Colic lymph node (tissue), 1 donor: ENCODE measurements around the genes OR13A1, MSMB, GDF2, NPY4R2 and AGAP6.

DNA sequence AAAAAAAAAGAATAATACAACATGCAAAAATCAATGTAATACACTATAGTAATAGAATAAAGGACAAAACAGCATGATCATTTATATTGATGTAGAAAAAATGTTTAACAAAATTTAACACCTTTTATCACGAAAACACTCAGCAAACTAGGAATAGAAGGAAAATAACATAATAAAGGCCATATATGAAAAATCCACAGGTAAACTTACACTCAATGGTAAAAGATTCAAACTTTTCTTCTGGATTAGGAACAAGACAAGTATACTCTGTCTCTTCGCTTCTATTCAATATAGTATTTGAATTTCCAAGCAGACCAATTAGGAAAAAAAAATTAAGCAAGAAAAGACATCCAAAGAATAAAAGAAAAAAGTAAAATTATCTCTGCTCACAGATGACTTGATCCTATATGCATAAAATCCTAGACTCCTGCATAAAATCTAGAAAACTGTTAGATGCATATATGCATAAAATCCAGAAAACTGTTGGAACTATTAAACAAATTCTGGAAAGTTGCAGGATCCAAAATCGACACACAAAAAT, at the start of gene OR13A1:
TSS of gene OR13A1 (minus strand) at position 295 of the 541 bp plus-strand sequence.
- PRO-cap, result no peak

DNA sequence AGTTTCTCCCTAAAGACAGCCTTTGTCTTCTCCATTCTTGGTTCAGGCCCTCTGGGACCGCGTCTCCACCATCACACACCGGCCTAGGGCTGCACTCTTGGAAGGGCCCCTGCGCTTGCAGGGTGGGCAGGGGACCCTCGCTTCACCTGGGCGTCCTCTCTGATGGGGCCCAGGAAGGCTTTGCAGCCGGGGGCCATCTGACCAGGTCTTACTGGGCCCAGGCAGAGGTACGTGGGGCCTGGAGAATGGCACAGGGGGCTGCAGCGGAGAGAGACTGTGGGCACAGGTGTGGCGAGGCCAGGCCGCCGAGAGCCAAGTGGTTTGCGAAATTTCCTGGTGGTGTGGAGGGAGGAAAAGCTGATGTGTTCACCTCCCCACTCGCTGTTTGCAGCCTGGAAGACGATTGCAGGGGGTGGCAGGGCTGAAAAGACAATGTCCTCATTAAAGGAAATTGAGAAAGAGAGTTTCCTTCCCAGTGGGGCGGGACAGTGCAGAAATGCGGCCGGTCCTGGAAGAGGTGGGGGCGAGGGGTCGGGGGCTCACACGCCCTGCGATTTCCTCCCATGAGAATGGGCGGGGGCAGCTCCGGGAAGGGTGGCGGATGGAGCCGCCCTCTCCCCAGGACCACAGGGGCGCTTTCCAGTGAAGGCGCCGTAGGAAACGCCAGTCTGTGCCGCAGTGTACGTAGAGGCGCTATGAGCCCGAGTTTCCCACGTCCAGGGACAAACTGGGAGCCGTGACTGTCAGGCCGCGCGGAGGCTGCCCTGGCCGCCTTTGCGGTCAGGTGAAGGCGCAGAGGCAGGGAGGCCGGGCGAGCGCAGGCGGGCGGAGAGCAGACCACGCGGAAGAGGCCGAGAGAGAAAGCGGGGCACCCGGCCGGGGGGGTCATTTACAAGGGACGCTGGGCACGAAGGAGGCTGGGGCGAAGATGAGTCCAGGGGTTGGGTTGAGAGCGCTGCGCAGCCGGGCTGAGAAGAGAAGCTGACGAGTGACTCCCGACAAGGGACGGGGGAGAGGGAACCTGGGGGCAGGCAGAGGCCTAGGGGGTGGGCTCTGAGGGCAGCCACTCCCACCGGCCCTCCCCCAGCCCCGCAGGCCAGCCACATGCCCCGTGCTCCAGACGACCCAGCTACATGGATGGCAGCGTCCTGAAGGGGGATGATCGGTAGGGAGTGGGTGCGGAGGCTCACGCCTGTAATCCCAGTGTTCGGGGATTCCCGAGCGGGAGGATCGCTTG, 44.8 kb downstream of the ALOX5 start:
- PRO-cap, result bidirectional peak, plus-strand start at position 642 of the sequence, minus-strand start at position 318 of the sequence; bidirectional peak, plus-strand start at position 1,105 of the sequence, minus-strand start at position 994 of the sequence

DNA sequence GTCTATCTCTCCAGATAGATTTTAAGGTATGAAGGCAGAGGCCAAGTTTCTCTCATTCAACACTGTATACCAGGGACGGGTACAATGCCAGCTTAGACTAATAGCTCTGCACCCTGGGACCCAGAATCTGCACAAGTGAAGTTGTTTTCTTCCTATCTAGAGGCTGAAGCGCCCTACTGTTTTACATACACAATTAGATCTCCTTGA, 929 bp upstream of the TIMM23 start:
- PRO-cap, result no peak

- PRO-cap, result no peak
Observed at GRCh38 chr10:45993763-45994091, 21.4 kb downstream of the TIMM23 start.

- PRO-cap, result no peak
Observed at GRCh38 chr10:46045998-46046744, at the start of gene MSMB. Gene MSMB (minus strand): TSS chr10:46046269.

- PRO-cap, result no peak
Observed at GRCh38 chr10:46052483-46052859, 6.4 kb upstream of the MSMB start.

DNA sequence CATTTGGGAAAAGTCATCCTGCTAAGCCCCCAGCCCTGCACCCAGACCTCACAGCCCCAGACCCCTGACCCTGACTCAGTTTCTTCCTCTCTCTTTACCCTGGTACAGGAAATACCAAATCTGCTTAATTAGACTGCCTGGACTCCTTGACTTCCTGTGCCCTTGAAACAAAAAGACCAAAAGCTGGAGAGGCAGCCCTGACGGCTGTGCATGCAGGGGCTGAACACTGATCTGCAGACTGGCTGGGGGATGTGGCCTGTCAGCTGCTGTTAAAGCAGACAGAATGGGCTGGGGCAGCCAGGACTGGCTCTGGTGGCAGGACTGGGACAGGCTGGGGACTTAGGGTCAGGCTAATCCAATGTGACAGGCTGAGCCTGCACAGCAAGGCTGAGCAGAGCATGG, 14.8 kb upstream of the ANTXRL start:
- PRO-cap, result no peak

GRCh38 chr10:46786493-46787624, 124.4 kb upstream of the PTPN20 start:
- PRO-cap, result bidirectional peak, plus-strand start at chr10:46786899, minus-strand start at chr10:46786802

DNA sequence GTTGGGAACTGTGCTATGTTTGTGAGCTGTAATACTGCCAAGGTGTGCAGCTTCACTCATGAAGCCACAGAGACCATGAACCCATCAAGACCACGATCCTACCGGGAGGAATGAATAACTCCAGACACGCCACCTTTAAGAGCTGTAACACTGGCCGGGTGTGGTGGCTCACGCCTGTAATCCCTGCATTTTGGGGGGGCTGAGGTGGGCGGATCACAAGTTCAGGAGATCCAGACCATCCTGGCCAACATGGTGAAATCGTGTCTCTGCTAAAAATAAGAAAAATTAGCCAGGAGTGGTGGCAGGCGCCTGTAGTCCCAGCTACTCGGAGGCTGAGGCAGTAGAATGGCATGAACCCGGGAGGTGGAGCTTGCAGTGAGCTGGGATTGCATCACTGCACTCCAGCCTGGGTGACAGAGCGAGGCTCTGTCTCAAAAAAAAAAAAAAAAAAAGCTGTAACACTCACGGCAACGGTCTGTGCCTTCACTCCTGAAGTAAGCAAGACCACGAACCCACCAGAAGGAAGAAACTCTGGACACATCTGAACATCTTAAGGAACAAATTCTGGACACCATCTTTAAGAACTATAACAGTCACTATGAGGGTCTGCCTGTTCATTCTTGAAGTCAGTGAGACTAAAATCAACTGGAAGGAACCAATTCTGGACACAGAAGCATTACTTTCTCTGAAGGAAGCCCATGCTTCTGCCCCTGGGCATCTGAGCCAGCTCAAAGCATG, 132.7 kb upstream of the GDF10 start:
- PRO-cap, result no peak

DNA sequence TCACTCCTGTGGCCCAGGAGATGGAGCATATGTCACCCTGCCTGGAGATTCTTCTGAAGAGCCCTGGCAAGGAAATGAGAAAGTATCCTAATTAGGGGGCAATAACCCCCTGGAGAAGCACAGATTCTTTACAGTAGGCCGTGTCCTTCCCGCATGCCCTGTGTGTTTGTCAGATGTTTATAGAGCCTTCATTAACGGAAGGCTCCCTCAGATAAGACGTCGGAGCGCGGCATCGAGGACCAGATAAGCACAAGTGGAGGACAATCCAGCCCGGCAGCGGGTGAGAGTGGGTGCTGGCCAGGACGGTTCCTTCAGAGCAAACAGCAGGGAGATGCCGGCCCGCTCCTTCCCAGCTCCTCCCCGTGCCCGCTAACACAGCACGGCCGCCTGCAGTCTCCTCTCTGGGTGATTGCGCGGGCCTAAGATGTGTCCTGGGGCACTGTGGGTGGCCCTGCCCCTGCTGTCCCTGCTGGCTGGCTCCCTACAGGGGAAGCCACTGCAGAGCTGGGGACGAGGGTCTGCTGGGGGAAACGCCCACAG, at the start of gene GDF2:
TSS of gene GDF2 (plus strand) at position 210 of the 540 bp plus-strand sequence.
- PRO-cap, result no peak

- PRO-cap, result bidirectional peak, plus-strand start at chr10:47553572, minus-strand start at chr10:47553490
Observed at GRCh38 chr10:47552797-47553763, 29.6 kb upstream of the AGAP9 start.

- PRO-cap, result no peak
Observed at GRCh38 chr10:47673108-47673459, 90.3 kb downstream of the SYT15B start.

GRCh38 chr10:47918594-47918819, at the start of gene NPY4R2:
Gene NPY4R2 (plus strand): TSS chr10:47918662.
- PRO-cap, result no peak

DNA sequence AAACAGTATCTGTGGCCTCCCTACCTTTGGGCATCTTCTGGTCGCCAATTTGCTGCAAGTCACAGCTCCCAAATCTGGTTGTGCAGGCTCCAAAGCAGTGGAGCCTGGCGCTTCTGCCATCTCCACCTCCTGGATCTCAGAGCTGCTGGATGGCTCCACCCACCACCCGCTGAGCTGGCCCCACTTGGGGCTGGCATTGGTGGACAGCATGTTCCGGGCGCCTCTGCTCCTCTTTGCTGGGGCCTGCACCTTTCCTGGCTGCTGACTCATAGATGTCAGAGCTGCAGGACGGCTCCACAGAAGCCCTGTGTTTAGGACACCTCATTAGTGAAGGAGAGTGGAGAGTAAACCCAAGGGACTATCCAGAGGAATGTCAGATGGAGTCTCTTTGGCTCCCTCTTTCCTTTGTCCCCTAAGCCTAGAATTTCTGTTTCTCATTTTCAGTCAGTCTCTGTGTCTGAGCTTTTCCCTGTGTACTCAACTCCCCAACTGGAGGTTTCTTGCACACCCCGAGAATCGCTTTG, 27.4 kb downstream of the MAPK8 start:
- PRO-cap, result no peak

- PRO-cap, result no peak
Observed at GRCh38 chr10:48369473-48369971, 63.0 kb downstream of the MAPK8 start.

DNA sequence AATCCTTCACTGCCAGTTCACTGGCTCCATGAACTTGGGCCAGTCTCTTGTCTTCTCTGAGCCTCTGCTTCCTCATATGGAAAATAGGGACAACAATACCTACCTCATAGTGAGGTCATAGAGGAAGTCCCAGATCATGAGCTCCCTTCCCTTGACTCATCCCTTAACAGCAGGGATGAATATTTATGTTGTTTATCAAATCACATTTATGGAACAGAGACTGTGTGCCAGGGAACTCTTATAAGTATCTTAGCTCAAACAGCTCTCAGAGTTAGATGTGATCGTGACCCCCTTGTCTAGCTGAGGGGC, 20.2 kb upstream of the ARHGAP22 start:
- PRO-cap, result no peak

DNA sequence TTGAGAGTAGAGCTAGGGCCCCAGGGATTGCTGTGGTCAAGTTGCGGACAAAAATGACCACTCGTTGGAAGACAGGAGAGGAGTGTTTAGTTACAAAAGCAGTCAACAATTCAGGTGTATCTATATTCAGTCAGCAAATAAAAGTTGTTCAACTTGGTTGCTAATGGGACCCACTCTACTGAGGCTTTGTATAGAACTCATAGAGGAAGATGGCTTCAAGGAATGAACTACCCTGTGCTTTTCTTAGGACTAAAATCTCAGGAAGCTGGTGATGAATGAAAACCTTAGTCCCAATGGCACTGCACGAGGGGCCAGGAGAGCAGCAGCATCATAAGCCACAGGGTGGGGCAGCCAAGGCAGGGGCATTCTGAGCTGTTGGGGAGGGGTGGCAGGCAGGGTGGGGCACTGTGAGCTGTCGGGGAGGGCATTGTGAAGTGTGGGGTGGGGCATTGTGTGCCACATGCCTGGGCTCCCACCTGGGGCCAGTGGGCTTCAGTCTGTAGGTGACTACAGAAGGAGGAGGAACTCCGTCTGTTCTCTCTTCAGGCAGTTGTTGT, at the start of gene AGAP6:
TSS of gene AGAP6 (plus strand) at position 533 of the 557 bp plus-strand sequence.
- PRO-cap, result no peak

GRCh38 chr10:50325215-50326082, 74.1 kb upstream of the ASAH2 start:
- PRO-cap, result no peak

DNA sequence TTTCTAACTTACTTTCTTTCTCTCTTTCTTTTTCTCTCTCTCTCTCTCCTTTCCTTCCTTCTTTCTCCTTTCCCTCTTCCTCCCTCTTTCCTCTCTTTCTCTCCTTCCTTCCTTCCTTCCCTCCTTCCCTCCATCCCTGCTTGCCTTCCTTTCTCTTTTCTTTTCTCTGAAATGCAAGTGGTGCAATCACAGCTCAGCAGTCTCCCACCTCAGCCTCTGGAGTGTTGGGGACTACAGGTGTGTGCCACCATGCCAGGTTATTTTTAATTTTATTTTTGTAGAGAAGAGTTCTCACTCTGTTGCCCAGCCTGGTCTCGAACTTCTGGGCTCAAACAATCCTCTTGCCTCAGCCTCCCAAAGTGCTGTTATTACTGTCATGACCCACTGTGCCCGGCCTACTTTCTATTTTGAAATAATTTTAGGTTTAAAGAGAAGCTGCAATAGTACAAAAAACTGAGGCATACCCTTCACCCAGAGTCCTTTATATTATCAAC, 133.1 kb upstream of the ASAH2 start:
- PRO-cap, result no peak

- PRO-cap, result no peak
Observed at GRCh38 chr10:50385576-50386284, 134.4 kb upstream of the ASAH2 start.